Metastatic Liver Carcinoma in the Adrenal Gland (tissue), 2 donors: ENCODE measurements around a stretch of chr3.

DNA sequence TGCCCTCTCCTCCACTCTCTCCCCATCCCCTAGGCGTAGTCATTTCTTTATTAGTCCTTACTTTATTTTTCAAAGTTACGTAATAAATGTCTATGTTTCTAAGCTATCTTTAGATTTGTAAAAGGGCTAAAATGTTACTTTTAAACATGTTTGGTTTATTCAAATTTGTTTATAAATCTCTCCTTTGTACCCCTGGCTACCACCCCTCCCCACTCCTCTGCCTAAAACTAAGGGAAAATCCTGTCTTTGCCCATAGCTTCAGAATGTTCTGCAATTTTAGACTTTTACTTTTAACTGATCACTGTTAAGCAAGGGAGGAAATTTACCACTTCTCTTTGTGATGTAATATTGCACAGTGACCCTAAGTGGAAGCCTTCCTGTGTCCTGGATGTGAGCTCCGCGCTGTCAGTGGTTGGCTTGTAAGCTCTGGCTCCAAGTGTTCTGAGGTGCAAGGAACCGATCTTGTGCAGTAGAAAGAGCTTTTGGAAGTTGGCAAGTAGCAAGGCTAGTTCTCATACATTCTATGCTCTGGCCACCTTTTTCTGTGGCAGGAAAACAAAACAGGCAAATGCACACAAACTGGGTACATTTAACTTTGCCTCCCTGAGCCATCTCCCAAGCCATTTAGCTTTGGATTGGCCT, 10.5 kb upstream of the VILL start:
- PRO-cap, 2 experiments = no peak in any of the 2 experiments

GRCh38 chr3:38003732-38004777, 13.5 kb downstream of the VILL start:
- PRO-cap, 2 experiments = no peak in any of the 2 experiments

DNA sequence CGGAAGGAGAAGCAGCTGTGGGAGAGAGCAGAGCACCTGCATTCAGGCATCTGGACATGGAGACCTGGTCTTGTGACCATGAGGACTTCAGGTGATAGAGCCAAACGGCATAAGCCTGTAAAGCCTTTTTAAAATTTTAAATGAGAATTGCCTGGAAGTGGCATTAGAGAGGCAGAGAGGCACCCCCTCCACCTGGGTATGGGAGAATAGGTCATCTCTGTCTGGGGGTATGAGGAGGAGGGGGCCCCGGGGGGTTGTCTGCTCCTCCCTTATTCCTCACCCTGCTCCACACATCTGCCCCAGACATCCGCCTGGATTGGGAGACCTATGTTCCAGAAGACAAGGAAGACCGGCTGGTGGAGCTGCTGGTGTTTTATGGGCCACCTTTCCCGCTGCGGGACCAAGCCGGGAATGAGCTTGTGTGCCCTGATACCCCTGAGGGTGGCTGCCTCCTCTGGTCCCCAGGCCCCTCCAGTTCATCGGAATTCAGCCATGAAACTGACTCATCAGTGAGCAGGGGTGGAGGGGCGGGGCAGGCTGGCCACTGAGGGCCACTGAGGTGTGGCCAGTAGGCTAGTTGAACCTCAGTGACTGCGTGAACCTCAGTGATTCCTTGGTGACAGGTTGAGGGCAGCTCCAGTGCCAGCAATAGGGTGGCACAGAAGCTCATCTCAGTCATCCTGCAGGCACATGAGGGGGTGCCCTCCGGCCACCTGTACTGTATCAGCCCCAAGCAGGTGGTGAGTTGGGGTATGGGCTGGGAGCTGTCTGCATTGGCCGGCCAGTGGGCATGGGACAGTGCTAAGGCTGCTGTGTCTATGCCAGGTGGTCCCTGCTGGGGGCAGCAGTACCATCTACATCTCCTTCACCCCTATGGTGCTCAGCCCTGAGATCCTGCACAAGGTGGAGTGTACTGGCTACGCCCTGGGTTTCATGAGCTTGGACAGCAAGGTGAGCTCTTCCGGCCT, 20.5 kb downstream of the ACAA1 start:
- PRO-cap, 2 experiments = no peak in any of the 2 experiments

- PRO-cap, 2 experiments = no peak in any of the 2 experiments
These were observed 13.2 kb downstream of the MYD88 start for GRCh38 chr3:38151356-38152334.

GRCh38 chr3:38347129-38347397, 478 bp downstream of the XYLB start:
- PRO-cap, 2 experiments = peak in 2 of 2 experiments; most common minus-strand start chr3:38347266 (in 2)

- PRO-cap, 2 experiments = no peak in any of the 2 experiments
These were observed 23.4 kb downstream of the EXOG start for GRCh38 chr3:38519559-38519880.

DNA sequence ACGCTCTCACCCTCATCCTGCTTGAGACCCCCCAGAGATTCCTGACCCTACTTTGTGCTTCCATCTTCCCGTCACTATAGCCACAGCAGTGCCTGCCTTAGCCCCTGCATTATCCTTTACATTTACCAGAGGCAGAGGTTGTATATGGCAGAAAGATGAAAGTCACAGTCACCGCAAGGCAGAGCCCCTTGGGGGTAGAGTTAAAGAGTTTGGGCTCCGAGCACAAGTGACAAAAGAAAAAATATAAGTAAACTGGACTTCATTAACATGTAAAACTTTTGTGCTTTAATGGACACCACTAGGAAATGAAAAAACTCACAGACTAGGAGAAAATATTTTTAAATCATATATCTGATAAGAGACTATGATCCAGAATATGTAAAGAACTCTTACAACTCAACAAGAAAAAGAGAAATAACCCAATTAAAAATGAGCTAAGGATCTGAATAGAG, 56.6 kb downstream of the EXOG start:
- PRO-cap, 2 experiments = no peak in any of the 2 experiments

GRCh38 chr3:38614865-38615376, 34.6 kb downstream of the SCN5A start:
- PRO-cap, 2 experiments = no peak in any of the 2 experiments

DNA sequence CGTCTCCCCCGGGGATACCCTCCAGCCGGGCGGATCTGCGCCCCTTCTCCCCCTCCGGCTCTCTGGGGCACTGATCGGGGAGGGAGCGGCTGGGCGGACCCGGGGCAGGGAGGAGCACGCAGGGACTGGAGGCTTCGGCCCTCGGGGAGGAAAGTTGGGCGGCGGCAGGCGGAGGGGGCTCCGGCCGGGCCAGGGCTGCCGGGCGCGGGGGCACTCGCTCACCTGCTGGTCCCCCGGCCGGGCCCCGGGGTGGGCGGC, 249 bp downstream of the SCN5A start:
- PRO-cap, 2 experiments = no peak in any of the 2 experiments

GRCh38 chr3:39093674-39094131, 13.7 kb downstream of the GORASP1 start:
- PRO-cap, 2 experiments = no peak in any of the 2 experiments

DNA sequence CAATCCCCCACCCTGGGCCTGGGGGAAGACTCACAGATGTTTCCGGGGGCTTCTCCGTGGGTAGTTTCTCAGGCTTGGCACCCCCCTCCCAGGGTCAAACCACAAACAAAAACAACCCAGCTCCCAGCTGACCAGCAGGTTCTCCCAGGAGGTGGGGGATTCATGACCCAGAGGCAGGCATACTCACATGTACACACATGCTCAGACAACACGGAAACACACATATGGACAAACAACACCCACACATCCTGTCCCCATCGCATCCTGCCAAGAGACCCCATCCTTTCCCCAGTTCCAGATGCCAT, 5.3 kb downstream of the CSRNP1 start:
- PRO-cap, 2 experiments = no peak in any of the 2 experiments

DNA sequence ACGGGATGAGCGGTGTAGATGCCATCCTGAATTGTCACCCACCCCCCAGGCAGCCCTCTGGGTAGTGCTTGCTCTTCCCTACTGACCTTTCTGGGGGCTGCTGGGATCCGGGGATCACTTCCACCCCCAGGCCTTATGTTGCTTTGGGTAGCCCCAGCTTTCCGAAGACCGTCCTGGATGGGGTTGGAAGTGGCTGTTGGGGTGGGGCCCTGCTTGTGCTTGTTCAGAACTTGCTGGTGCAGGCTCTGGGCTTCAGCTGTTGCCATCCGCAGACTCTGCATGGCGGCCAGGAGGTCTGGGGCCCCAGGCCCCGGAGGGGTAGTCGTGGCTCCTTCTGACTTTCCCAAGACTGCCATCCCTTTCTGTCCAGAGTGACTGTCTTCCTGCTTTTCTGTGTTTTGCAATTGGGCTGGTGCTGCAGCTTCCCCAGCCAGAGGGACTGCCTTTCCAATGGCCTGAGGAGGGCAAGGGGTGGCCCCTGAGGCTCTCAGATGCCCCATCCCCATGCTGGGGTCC, 6.3 kb downstream of the XIRP1 start:
- PRO-cap, 2 experiments = no peak in any of the 2 experiments

DNA sequence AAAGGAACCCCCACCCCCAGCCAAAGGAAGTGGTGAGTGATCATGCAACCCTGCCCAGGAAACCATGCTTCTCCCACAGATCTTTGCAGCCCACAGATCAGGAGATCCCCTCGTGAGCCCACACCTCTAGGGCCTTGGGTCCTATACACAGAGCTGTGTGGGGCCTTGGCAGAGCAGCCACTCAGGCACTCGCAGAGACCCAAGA, 21.6 kb upstream of the SLC25A38 start:
- PRO-cap, 2 experiments = no peak in any of the 2 experiments

DNA sequence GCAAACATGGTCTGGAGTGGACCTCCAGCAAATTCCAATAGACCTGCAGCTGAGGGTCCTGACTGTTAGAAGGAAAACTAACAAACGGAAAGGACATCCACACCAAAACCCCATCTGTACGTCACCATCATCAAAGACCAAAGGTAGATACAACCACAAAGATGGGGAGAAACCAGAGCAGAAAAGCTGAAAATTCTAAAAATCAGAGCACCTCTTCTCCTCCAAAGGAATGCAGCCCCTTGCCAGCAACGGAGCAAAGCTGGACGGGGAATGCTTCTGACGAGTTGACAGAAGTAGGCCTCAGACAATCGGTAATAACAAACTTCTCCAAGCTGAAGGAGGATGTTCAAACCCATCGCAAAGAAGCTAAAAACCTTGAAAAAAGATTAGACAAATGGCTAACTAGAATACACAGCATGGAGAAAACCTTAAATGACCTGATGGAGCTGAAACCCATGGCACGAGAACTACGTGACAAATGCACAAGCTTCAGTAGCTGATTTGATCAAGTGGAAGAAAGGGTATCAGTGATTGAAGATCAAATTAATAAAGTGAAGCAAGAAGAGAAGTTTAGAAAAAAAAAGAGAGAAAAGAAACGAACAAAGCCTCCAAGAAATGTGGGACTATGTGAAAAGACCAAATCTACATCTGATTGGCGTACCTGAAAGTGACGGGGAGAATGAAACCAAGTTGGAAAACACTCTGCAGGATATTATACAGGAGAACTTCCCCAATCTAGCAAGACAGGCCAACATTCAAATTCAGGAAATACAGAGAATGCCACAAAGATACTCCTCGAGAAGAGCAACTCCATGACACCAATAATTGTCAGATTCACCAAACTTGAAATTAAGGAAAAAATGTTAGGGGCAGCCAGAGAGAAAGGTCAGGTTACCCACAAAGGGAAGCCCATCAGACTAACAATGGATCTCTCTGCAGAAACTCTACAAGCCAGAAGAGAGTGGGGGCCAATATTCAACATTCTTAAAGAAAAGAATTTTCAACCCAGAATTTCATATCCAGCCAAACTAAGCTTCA, 145.3 kb downstream of the MYRIP start:
- PRO-cap, 2 experiments = no peak in any of the 2 experiments

DNA sequence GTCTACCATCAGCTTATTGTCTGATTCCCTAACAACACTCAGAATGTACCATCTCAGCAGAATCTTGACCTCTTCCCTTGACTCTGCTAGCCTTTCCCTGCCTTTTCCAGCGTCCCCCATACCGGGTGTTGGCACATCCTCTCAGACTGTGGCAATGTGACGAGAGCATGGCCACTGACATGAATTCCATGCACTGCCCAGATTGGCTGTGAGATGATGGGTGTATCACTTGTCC, 60.4 kb upstream of the EIF1B start:
- PRO-cap, 2 experiments = no peak in any of the 2 experiments

- PRO-cap, 2 experiments = no peak in any of the 2 experiments
These were observed 13.0 kb upstream of the RPL14 start for GRCh38 chr3:40444137-40444503.

DNA sequence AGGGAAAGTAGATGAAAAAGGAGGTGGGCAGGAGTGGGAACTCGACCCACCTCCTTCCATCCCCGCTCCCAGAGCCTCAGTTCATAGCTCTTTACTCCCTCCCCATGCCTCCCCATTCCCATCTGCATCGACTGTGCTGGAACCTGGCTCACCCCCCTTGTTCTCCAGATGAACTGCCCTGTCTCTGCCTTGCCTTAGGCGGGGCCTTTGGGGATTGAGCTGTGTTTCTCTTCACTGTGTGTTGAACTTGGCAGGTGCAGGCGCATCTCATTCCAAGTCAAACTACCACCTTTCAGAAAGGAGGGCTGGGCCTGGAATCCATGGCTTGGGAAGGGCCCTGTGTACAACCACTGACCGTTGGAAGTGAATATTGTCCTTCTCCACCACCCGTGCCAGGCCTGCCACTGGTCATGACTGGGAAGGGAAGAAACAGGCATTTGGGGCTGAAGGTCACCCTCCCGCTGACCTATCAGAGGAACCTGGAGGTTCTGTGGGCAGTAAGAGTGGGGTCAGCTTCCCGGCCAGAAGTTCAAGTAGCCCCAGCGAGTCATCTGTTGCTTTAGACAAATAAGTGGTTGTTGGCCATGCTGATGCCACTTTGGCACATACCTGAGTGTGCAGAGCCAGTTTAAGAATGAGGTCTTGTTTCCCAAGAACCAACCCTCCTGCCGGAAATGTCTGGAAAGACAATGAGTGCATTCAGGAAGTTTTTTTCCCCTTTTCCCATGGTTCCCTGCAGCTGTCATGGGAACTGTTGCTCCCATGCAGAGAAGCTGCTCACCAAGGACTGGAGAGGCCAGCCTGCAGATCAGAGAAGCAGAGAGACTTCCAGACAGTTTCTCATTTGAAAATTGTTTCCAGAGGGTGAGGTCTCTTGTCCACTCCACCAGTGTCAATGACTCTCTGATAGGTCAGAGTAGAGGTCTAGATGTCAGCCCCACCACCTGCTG, 166.6 kb downstream of the ZNF621 start:
- PRO-cap, 2 experiments = no peak in any of the 2 experiments

DNA sequence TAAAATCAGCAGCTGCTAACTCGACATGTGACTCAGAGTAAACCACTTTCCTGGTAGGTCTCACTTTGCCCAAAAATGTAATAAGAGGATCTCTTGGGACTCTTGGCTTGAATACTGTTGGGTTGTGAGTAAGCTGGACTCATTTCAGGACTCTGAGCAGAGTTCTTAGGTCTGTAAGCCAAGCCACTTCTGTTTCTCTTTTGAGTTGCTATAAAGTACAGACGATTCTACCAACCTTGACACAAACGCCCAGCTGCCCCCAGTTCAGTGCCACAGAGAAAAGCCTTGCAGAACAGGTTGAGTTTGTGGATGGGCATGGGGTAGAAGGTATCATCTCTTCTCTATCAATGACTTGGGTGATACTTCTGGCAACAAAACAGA, 241.2 kb downstream of the ZNF621 start:
- PRO-cap, 2 experiments = no peak in any of the 2 experiments

DNA sequence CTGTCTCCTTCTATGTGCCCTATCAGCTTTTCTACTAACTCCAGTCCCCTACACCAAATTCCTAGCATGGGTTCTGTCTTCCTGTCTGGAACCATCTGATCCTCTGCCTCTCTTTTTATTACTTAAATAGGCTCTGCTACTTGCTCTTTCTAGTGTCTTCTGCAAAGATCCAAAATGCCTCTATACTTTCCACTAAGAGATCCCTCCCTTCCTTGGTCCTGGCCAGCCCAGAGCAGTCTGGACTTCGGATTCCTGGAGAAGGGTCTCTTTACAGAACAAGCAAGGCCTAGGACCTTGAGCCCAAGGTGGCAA, 275.0 kb upstream of the CTNNB1 start:
- PRO-cap, 2 experiments = no peak in any of the 2 experiments

GRCh38 chr3:41120204-41120704, 79.1 kb upstream of the CTNNB1 start:
- PRO-cap, 2 experiments = no peak in any of the 2 experiments